Placental epithelial cell (primary cell): Measurements from ENCODE around the gene TUBB1.

GRCh38 chr20:58661823-58662367, 10.8 kb downstream of the STX16 start:
- CAGE, long polyA plus RNA: no peak

DNA sequence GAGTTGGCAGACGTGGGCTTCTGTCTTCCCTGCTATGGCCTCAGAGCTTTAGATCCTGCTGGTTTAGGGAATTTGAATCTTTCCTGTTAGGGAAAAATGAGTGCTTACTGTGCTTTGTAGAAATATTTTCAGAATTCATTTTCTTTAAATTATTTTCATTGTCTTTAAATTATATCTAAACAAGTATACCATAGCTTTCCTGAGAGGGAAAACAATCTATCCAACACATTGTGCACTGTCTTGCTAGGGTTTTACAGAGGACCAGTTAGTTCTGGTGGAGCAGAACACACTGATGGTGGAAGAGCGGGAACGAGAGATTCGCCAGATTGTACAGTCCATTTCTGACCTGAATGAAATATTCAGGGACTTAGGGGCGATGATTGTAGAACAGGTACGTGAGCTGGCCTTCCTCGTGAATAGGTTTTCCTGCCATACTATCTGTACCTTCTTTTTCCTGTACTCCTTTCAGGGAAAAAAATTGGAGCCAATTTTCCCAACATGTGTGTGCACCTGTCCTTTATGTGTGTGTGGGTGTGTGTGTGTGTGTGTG, 19.9 kb downstream of the STX16 start:
- CAGE, long polyA plus RNA: no peak

GRCh38 chr20:58850100-58850741, 41.0 kb upstream of the GNAS start:
- CAGE, long polyA plus RNA: no peak

DNA sequence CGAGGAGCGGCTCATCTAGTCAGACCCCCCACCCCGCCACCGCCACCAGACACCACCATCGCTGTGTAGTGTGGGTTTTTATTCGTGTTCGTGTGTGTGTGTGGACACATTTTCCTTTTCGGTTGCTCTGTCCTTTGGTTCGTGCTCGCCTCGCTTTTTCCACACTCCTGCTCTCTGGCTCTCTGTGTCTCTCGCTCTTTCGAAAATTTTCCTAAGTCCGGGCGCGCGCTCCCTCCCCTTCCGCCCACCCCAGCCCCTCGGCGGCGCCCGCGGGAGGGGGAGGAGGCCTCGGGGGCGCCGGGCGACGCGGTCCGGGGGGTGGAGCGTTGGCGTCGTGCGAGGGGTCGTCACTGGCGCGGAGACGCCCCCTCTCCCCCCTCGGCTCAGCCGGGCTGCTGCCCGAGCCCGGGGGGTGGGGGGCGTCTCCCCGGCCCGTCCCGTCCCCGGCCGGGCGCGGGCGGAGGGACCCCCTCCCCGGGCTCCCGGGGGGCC, 455 bp upstream of the GNAS start:
- CAGE, long polyA plus RNA: no peak

- CAGE, long polyA plus RNA: no peak
Measured at GRCh38 chr20:58893479-58894522, 2.6 kb downstream of the GNAS start.

GRCh38 chr20:58895295-58895832, 4.1 kb downstream of the GNAS start:
- CAGE, long polyA plus RNA: no peak

DNA sequence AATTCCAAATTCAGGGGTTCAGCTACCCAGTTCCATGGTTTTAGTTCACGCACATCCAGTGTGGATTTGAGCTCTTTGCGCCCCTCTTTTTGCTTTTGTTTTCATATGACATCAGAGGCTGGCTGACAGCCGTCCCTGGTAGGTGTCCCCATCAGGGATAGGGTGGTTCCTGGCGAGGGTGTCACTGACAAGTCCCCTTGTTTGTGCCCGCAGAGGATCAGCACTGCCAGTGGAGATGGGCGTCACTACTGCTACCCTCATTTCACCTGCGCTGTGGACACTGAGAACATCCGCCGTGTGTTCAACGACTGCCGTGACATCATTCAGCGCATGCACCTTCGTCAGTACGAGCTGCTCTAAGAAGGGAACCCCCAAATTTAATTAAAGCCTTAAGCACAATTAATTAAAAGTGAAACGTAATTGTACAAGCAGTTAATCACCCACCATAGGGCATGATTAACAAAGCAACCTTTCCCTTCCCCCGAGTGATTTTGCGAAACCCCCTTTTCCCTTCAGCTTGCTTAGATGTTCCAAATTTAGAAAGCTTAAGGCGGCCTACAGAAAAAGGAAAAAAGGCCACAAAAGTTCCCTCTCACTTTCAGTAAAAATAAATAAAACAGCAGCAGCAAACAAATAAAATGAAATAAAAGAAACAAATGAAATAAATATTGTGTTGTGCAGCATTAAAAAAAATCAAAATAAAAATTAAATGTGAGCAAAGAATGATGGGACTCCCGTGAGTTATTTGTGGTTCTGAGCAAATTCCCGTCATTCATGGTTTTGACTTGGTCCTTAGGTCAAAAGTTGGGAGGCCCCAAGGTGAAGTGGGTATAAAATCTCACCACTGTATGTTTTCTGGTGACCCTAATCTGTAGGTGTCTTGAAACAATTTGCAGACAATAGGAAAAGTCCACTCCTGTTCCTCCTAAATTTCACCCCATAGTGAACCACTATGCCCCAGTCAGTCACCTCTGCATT, 19.5 kb downstream of the GNAS start:
- CAGE, long polyA plus RNA: no peak

DNA sequence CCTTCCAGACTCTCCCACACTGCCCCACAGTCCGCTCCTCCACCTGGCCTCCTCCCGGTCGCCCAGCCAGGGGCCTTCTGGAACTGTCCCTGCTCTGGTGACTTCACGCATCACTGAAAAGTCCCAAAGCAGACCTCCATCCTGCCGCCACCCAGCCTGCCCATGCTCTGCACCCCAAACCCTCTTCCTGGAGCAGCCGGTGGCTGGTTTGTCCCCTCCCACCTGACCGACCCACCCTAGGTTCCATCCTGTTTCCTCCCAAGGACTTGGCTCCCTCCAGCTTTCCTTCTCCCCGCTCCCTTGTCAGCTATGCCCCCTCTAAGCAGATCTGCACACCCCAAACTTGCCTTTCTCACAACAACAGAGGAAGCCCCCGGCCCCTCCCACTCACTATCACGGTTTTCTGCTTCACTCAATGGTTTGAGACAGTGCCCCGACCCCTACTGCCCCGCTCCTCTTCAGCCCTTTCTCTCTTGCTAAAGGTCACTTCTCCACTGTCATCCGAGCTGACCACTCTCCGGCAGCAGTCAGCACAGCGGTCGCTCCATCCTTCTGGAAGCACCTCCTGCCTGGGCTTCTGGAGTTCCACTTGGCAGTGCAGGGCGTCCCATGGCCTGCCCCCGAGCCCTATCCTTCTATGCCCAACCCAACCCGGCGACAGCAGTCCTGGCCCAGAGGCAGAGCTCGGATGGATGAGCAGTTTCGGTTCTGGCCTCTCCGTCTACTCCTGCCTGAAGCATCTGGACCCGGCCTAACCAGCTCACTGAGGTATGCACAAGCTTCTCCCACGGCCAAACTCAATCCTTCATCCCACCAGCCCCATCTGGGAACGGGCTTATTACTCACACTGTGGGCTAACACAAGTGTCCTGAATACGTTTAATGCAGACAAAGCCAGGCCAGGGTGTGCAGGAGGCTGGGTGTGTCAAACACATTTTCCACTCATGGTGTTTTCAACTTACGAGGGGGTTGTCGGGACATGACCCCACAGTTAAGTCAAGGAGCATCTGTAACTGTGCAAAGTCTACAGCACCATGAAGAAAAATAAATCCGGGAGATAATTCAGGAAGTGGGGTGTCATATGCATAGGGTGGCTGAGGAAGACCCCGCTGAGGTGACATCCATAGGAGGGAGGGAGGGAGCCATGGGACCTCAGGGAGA, 4.1 kb downstream of the CTSZ start:
- CAGE, long polyA plus RNA: no peak

DNA sequence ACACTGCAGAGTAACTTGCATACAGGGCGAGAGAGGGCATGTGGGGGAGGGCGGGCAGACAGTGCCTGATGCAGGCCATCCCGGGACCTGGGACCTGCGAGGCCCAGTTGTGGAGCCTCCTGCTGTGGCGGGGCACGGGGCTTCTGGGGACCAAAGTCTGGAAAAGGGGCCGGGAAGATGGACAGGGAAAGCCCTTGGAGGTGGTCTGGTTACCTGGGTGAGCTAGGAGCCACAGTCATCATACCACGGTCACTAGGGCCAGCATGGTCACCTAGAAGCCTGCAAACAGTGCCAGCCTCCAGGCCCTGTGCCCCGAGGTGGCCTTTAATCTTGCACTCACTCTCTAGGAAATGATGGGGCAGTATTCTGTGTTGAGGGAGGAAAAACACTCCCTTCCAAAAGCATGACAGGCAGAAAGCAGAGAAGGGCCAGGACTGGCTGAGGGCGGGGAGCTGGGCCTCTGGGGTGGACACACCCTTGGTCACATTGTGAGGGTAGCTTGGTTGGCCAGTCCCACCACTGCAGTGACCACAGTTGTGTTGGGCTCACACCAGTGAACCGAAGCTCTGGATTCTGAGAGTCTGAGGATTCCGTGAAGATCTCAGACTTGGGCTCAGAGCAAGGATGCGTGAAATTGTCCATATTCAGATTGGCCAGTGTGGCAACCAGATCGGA, at the start of gene TUBB1:
TUBB1 (plus strand) TSS at position 531 of the 675 bp plus-strand sequence.
- CAGE, long polyA plus RNA: no peak

DNA sequence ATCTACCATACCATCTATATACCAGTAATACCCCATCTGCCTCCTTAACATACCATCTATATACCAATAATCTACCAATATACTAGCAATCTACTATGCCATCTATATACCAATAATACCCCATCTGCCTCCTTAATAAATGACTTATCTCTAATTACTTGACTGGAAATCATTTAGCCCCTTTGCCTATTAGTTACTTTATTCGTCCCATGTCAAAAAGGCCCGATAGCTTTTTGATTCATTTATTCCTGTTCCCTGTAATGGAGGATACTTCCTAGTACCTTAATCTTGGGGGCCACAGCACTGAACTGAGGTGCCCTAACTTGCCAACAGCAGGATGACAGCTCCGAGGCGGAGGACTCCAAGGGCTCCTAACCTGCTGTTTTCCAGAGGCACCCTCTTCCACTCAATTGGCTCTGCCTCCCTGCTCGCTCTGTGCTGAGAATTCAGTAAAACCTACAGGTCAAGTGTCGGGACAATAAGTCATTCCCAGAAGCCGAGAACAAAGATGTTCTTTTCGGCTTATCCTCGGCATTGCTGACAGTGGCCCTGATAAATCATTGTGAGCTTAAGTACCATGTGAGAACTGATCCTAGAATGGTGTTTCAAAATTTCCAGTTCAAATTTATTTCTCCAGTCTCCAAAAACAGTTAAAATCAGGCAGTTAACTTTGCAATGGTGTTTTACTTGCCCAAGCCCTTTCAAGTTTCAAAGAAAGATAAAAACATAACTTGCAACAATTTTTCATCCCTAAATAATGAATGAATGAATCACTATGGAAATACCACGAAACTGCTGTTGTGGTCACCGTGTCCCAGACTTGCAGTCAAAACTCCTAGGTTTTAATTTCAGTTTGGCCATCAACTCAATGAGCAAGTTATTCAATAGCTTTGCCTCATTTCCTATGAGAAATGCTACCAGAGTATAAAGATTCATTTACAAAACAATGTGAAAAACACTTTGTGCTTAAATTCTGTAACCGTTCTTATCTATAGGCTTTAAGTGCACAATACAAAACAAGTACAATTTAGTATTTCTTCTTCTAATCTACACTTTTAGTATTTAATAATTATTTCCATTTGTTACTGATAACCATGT, 4.5 kb downstream of the ATP5F1E start:
- CAGE, long polyA plus RNA: no peak

DNA sequence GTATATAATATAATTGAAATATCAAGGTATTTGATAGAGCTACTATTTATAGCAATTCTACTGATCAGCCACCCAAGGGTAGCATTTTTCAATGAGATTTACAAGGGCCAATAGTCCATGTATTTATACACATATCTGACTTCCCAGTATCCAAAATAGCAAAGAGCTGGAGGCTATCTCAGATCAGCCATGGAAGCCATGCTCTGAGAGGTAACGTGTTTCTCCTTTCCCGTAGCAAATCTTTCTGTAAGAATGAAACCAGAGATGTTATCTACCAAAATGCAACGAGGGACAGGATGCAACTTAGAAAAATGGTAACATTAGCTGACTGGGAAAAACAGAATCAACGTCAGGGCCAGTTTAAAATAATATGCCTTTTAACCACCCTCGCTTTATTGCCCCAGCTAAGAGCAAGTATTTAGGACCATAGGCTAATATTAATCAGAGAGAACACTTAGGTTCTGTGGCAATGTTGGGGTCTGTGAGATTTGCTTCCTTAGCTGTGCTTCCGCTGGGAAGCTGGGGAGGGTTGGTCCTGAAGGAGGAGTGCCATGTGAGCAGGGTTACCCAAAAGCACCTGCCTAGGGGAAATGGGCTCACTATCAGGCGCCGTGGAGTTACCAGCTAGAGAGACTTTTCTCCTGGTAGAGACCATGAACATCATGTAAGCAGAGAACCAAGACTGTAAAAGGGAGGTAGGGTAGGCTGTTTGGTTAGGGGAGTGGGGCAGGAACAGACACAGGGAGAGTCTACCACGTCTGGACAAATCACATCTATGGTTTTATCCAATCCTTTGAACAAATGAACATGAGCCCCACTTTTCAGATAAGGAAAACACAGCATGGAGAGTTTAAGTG, 1.2 kb downstream of the ZNF831 start:
- CAGE, long polyA plus RNA: no peak

GRCh38 chr20:59165483-59165972, 1.9 kb downstream of the ZNF831 start:
- CAGE, long polyA plus RNA: no peak

GRCh38 chr20:59605144-59605867, 966 bp downstream of the PHACTR3 start:
- CAGE, long polyA plus RNA: no peak

DNA sequence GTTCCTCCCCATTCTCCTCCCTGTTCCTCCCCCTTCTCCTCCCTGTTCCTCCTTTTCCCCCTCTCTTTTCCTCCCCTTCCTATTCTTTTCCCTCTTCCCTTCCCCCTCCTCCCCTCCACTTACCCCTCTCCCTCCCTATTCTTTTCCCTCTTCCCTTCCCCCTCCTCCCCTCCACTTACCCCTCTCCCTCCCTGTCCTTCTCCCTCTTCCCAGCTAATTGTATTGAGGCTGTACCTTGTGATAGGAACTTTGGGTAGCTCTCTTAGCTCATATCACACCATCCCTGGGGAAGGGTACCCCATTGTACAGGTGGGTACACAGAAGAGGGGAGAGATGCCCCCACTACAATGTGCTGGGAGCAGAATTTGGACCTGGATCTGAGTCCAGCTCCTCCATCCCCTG, 70.7 kb downstream of the PHACTR3 start:
- CAGE, long polyA plus RNA: no peak

DNA sequence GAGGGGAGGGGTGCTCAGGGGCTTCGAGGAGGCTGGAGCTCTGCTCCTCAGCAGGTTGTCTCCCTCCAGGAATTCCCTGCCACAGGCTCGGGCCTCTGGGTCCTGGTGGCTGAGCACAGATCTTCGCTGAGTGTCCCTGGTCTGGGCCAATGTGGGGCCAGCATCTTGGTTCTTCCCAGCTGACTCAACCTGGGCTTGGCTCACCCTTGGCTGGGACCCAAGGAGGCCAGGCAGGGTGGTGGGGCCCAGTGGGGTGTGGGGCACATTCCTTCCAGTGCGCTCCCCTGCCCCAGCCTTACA, 107.3 kb downstream of the SYCP2 start:
- CAGE, long polyA plus RNA: no peak

GRCh38 chr20:60062380-60062966, 104.2 kb downstream of the CDH26 start:
- CAGE, long polyA plus RNA: no peak

GRCh38 chr20:62000125-62000282, 65.7 kb downstream of the TAF4 start:
- CAGE, long polyA plus RNA: no peak

GRCh38 chr20:62027129-62027705, 38.5 kb downstream of the TAF4 start:
- CAGE, long polyA plus RNA: no peak

DNA sequence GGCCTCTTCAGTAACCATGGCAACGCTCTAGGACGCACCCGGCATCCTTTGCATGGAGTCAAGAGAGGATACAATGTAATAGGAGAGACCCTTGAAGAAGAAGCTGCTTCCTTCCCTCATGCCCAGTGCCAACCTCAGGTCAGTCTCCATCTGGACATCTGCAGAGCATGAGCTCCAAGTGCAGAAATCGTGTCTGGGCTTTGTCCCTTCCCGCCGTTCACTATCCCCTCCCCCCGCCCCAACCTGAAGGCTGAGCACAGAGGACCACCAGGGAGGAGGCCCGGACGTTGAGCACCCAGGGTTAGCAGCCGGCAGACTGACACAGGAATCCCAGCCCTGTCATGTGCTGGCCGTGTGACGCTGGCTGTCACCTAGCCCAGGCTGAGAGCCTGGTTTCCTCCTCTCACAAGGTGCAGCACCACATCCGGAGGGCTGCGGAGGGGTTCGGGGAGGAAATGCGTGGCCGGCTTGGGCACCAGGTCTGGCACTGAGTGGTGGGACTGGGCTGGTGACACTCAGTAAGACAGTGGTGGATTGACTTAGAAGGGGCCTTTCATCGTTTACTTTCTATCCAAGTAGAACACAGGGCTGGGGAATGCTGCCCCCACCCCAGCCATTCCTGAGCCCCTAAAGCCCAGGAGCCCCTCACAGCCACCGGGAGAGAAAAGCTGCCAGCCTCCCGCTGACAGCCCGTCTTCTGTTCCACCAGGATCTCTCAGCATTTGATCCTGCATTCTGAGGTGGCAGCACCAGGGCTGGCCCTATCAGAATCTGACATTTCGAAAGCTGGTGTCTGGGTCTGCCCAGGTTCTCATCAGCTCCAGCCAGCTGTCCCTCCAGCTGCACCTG, 4.6 kb upstream of the LSM14B start:
- CAGE, long polyA plus RNA: no peak

GRCh38 chr20:62130064-62130375, 7.7 kb downstream of the LSM14B start:
- CAGE, long polyA plus RNA: no peak